Testis (tissue), 5 donors: ENCODE measurements around a stretch of chrX.

GRCh38 chrX:40105175-40105604 is 7.4 kb upstream of the BCOR start:
- PRO-cap, 3 experiments = peak in 3 of 3 experiments; most common plus-strand start chrX:40105410 (in 3); most common minus-strand start chrX:40105356 (in 2)
- RAMPAGE, long total RNA, 2 experiments = no peak in any of the 2 experiments
- RRBS = 3% methylated on average over 19 of the region's 51 CpGs

GRCh38 chrX:40117651-40118446 is 20.1 kb upstream of the BCOR start:
- PRO-cap, 3 experiments = no peak in any of the 3 experiments
- RAMPAGE, long total RNA, 2 experiments = no peak in any of the 2 experiments
- RRBS = no CpG with 5 or more reads among the region's 13 CpGs

- PRO-cap, 3 experiments = no peak in any of the 3 experiments
- RAMPAGE, long total RNA, 2 experiments = no peak in any of the 2 experiments
- RRBS = 2% methylated on average over 16 of the region's 50 CpGs
Observed at GRCh38 chrX:40151574-40152113, 53.9 kb upstream of the BCOR start.

DNA sequence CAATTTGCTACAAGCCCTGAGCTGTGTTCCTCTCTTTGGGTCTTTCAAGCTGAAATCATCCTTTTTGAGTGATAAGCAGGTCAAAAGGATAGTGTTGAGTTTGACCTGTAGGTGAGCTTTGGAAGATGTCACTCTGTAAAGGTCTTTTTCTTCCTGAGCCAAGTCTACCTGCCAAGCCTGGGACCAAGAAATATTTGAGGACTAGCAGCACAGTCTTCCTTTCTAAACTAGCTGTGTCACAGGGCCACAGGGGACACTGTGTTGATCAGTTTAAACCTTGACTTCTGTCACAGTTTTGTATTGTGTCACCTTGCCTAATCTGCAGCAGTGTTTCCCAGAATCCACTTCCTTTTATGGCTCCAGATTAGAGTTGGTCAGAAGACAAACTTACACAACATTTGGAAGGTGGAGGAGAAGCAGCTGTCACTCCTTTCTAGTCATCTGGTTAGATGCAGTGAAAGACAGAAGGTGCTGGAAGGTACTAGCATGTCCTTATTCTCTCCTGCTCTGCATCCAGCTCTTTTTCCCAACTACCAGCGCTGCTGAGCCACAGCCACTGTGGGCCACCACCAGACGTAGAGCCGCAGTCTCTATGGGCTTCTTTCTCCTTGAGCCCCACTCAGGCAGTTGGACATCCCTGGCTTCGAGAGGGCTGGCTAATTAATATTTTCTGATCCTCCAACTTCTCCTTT is 143.1 kb upstream of the BCOR start:
- PRO-cap, 3 experiments = no peak in any of the 3 experiments
- RAMPAGE, long total RNA, 2 experiments = no peak in any of the 2 experiments
- RRBS = no CpG with 5 or more reads among the region's 4 CpGs

GRCh38 chrX:40266039-40266253 is 168.2 kb upstream of the BCOR start:
- PRO-cap, 3 experiments = peak in 3 of 3 experiments; most common plus-strand start chrX:40266142 (in 3)
- RAMPAGE, long total RNA, 2 experiments = no peak in any of the 2 experiments
- RRBS = no CpG with 5 or more reads among the region's 3 CpGs

GRCh38 chrX:40297869-40298957 is 200.5 kb upstream of the BCOR start:
- PRO-cap, 3 experiments = no peak in any of the 3 experiments
- RAMPAGE, long total RNA, 2 experiments = no peak in any of the 2 experiments
- RRBS = no CpG with 5 or more reads among the region's 24 CpGs

DNA sequence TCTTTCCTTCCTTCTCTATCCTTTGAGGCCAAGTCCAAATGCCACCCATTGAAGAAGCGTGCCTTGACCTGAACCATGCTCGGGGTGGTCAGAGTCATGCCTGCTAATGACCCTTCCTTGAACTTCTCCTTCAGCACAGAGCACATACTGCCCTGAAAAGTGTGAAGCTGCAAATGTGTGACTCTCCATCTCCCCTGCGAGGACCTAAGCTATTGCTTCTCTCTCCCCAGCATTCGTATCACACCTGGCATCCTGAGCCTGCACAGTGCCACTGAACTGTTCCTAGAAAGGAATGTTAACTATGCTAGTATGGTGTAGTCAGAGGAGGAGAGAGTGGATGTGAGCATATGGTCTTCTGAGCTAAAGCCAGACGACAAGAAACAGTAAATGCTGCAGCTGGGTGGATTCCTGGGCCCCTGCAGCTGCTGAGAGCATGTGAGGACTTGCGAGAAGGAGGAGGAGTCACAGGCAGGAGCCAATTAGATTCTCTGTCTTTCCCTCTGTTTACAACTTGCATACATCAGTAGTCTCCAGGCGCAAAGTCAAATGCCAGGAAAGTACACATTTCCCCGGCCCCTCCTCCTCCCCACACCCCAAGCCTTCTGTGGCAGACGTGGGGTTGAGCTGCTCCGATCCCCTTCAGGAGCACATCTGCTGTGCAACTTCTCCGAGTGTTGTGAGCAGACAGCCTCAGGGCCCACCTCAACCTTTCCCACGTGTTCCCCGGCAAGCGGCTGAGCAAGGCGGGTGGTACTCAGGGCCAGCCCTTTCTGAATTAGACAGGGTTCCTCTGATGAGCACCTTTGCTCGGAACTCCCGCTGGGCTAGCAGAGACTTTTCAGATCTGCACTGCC is 108.8 kb upstream of the ATP6AP2 start:
- PRO-cap, 3 experiments = no peak in any of the 3 experiments
- RAMPAGE, long total RNA, 2 experiments = no peak in any of the 2 experiments
- RRBS = no CpG with 5 or more reads among the region's 17 CpGs

DNA sequence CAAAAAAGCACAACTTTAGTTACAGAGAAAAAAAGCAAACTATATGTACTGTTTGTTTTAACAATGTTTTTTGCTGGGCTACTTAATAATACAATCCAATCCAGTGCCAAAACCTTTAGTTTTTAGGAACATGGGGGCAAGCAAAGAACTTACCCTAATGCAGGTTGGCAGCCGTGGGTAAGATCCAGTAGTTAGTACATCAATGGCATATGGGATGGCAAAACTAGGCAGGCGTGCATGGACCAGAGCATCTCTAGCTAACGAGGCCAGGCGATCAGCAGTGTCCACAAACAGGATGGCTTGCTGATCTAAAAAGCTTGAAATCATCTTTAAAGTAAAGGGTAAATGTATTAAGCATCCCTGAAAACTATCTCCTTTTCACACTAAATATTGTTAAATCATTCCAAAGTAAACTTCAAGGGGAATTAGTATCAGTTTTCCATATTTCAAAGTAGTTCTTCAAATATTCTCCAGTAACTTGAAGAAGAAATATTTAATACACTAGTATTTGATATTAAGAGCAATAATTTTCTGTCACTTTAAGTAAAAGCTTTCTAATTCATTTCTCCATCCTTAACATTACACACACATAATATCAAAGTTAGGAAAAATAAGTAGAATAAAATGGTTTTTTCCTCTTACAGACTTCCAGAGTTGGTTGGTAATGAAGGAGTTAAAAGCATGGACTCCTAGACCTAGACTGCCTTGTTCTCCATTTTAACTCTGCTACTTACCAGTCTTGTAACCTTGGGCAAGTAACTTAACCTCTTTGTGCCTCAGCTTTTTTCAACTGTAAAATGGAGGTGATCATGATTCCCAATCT is 20.7 kb downstream of the MED14 start:
- PRO-cap, 3 experiments = no peak in any of the 3 experiments
- RAMPAGE, long total RNA, 2 experiments = no peak in any of the 2 experiments
- RRBS = no CpG with 5 or more reads among the region's 4 CpGs

DNA sequence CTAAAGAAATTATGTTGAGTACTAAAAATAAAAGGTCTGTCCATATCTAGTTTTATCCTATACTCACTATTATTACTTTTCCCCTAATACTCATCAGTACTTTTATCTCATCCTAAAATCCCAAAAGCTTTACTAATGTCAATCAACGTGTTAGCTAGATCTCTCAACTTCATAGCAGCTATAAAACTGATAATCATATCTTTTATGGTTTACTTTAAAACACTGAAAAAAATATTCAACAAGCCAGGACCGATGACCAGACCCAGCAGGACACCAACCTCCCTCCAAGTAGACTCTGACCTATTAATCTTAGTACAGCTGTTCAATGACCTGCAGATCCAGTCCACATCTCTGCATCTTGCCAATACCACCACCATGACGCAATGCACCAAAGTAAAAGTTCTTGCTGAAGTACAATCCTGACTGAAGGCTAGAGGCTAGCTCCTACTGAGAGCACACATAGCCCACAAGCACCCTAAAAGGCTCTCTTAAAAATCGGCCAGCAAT is 7.8 kb downstream of the MED14 start:
- PRO-cap, 3 experiments = no peak in any of the 3 experiments
- RAMPAGE, long total RNA, 2 experiments = no peak in any of the 2 experiments
- RRBS = no CpG with 5 or more reads among the region's 4 CpGs

DNA sequence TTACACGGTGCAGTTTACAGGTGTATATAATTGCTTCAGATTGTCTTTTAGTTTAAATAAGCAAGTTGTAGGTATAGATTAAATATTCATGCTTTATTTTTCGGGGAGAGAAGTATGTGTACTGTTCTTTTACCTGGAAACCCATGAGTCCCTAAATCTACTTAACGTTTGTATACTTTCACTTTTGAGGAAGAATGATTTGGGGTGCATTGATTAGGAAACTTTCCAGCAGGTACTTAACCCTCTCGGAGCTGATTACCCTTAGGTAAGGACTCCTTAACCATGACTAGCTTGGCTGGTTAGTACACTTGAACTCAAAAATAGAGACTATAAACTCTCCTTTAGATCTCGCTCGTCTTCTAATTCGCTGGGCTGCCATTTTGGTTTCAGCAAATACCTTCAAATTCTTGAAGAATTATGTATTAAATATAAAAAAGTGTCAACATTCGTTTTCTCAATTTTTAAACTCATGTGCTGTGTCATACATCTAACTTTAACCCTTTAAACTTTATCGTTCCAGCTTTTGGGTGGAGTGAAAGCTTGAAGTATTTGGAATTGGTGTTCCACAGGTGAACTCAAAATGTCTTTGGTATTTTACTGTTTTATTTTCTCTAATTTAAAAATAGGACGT is 2.0 kb downstream of the USP9X start:
- PRO-cap, 3 experiments = no peak in any of the 3 experiments
- RAMPAGE, long total RNA, 2 experiments = no peak in any of the 2 experiments
- RRBS = no CpG with 5 or more reads among the region's 10 CpGs

DNA sequence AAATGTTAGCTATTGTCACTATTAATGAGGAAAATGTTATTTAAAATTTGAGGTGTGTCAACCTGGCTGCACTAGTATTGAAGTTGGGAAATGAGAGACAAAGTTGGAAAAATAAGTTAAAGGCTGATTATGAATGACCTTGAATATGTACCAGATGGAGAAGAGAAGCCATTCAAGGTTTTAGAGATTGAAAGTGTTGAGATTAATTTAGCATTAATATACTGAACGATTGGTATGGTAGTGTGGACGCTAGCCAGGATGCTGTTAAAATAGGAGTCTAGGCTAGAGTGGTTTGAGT is 25.4 kb downstream of the USP9X start:
- PRO-cap, 3 experiments = no peak in any of the 3 experiments
- RAMPAGE, long total RNA, 2 experiments = no peak in any of the 2 experiments
- RRBS = no CpG with 5 or more reads among the region's 2 CpGs

DNA sequence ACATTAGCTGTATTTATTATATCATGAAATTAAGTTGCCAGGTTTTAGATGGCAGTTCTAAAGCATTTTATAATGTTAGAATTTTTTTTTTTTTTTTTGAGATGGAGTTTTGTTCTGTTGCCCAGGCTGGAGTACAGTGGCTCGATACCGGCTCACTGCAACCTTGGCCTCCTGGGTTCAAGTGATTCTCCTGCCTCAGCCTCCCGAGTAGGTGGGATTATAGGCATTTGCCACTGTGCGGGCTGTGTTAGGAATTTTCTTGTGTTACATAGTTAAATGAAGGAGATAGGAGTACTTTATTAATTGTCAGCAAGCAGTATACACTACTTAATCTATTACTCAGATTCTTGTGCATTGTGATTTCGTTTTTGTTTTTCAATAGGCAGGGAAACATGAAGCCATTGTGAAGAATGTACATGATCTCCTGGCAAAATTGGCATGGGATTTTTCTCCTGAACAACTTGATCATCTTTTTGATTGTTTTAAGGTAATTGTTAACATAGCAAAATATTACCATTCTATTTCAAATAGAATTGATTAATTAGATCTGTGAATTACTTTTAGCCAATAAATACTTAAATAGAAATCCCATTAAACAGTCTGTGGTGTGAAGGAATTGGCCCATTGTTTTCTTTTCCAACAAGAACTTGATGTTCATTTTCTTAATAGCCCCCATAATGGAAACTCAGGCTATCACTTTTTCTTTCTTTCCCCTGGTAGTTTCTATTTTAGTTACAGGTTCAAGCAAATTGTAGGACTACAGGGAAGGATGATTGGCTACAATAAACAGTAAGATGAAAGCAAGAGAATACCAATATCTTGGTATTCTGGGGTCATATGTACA is 59.1 kb downstream of the USP9X start:
- PRO-cap, 3 experiments = no peak in any of the 3 experiments
- RAMPAGE, long total RNA, 2 experiments = no peak in any of the 2 experiments
- RRBS = no CpG with 5 or more reads among the region's 5 CpGs

GRCh38 chrX:41165841-41166348 is 80.7 kb downstream of the USP9X start:
- PRO-cap, 3 experiments = no peak in any of the 3 experiments
- RAMPAGE, long total RNA, 2 experiments = no peak in any of the 2 experiments
- RRBS = no CpG with 5 or more reads among the region's 4 CpGs

DNA sequence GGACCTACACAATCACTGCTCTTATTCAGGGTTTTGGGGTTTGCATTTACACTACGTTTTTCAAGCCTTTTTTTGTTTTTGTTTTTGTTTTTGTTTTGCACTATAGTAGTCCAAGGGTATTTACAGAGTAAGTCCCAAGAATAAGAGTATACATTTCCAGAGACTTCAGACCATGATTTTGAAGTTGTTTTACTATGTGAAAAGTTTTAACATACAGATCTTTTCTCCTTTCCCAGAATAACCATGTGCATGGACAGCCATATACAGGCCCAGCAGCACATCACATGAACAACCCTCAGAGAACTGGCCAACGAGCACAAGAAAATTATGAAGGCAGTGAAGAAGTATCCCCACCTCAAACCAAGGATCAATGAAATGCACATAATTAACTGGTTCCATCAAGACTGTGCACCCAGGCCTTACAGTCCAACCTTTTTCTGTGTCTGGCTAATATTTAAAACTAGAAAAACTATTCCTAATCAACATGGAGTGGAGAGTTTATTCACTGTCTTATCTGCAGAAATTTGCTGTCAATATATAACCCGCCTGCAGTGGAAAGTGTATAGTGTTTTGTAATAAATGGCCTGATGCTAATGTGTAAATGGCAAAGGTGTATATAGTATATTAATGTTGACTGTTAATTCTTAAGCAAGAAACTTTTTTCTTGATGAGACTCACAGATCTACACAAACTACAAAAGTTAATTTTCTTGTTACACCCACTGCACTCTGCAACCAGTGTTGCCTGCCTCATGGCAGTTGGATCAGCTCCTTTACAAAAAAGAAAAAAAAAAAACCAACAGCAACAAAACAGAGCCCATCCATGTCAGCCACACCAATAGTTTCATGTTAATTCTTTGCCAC is 101.6 kb upstream of the DDX3X start:
- PRO-cap, 3 experiments = no peak in any of the 3 experiments
- RAMPAGE, long total RNA, 2 experiments = no peak in any of the 2 experiments
- RRBS = no CpG with 5 or more reads among the region's 3 CpGs

- PRO-cap, 3 experiments = no peak in any of the 3 experiments
- RAMPAGE, long total RNA, 2 experiments = no peak in any of the 2 experiments
- RRBS = no CpG with 5 or more reads among the region's 6 CpGs
Observed at GRCh38 chrX:41342801-41343912, 9.2 kb downstream of the DDX3X start.

GRCh38 chrX:41382995-41383765 is 49.2 kb downstream of the DDX3X start:
- PRO-cap, 3 experiments = no peak in any of the 3 experiments
- RAMPAGE, long total RNA, 2 experiments = no peak in any of the 2 experiments
- RRBS = no CpG with 5 or more reads among the region's 7 CpGs

- PRO-cap, 3 experiments = no peak in any of the 3 experiments
- RAMPAGE, long total RNA, 2 experiments = no peak in any of the 2 experiments
- RRBS = no CpG with 5 or more reads among the region's 9 CpGs
Observed at GRCh38 chrX:41621038-41621870, 67.5 kb upstream of the GPR34 start.

GRCh38 chrX:41760941-41761660 is 37.1 kb downstream of the GPR82 start:
- PRO-cap, 3 experiments = no peak in any of the 3 experiments
- RAMPAGE, long total RNA, 2 experiments = no peak in any of the 2 experiments
- RRBS = no CpG with 5 or more reads among the region's 4 CpGs

DNA sequence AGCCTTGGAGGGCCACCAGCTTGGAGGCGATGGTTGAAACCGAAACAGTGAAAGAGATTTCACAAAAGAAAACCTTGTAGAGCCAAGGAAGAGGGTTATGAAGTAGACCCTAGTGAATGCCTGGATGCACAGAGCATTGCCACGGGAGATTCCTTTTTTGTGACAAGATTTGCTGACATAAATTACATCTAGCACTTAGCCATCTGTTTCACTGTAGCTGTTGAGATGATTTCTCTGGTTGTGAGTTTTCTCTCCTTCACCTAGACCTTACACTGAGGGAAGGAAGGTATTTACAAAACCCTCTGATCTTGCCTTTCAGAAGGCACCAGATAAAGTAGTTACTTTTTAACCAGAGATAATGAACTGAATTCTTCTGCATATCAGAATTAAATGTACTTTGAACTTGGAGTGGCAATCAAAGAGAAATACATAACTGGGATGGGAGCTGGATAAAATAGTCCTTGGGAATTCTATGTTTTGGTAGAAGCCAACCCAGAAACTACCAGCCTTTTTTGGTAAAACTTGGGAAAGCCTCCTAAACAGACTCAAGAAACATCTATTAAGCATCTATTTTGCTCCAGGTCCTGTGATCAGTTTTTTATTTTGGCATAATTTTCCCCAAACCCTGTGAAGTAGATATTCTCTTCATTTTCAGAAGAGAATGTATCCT is 104.3 kb upstream of the CASK start:
- PRO-cap, 3 experiments = no peak in any of the 3 experiments
- RAMPAGE, long total RNA, 2 experiments = no peak in any of the 2 experiments
- RRBS = no CpG with 5 or more reads among the region's 3 CpGs

- PRO-cap, 3 experiments = no peak in any of the 3 experiments
- RAMPAGE, long total RNA, 2 experiments = no peak in any of the 2 experiments
- RRBS = no CpG with 5 or more reads among the region's 4 CpGs
Observed at GRCh38 chrX:42944134-42944903, 166.4 kb upstream of the PPP1R2C start.